Endometrial microvascular endothelial cells (primary cell): ENCODE results near the genes ARMT1 and RGS17.

DNA sequence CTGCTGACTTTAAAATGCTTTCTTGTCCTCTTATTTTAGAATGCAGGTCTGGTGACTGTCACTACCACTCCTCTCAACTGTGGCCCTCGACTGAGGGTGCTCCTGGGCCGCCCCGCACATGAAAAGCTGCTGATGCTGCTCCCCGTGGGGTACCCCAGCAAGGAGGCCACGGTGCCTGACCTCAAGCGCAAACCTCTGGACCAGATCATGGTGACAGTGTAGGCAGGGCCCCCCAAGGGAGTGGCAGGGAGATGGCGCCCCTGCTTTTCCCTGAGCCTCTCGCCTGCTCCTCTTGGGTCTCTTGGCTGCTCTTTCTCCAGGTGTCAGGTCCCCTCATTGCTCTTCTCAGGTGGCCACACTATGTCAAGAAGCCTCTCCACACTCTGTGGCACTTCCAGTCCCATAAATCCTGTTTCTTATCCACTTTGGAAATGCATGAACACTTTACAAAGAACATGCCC lies 29.2 kb downstream of the IYD start:
- RAMPAGE, long total RNA = no peak

GRCh38 chr6:150452625-150453554 lies 84.1 kb downstream of the IYD start:
- RAMPAGE, long total RNA = no peak

DNA sequence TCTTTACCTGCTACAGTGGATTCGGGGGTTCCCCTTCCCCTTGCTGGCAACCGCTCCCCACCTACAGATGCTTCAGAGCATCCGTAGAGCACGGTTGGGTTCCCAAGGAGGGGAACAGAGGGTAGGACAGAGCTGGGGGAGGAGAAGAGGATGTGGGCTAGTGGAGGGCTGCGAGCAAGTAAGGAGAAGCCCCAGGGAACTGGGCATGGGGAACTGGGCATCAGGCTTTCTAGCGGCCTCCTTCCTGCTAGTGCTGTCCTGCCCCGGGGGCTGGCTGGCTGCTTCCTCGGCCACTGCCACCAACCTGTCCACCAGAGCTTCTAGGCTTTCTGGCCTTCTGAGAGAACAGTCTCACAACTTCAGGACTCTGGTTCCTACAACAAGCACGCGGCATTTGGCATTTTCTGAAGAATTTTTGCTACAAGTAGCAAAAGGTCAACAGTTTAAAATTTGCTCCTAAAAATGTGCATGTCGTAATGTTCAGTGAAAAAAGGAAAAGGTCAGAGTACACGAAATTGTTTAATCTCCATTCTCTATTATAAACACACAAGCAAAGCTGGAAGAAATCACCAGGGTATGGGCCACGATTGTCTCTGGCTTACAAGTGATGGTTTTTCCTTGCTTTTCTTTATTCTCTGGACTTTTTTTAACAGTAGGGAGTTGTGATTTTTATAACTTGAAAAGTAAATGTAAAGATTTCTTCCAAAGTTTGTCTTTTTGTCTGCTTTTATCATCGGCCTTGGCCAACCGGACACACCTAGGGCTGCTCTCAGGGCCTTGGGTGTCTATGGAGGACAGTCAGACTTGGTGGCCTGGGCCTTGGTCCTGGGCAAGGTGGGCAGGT lies 32.2 kb downstream of the PLEKHG1 start:
- RAMPAGE, long total RNA = no peak

- RAMPAGE, long total RNA = no peak
Measured at GRCh38 chr6:150683145-150683940, 83.7 kb downstream of the PLEKHG1 start.

DNA sequence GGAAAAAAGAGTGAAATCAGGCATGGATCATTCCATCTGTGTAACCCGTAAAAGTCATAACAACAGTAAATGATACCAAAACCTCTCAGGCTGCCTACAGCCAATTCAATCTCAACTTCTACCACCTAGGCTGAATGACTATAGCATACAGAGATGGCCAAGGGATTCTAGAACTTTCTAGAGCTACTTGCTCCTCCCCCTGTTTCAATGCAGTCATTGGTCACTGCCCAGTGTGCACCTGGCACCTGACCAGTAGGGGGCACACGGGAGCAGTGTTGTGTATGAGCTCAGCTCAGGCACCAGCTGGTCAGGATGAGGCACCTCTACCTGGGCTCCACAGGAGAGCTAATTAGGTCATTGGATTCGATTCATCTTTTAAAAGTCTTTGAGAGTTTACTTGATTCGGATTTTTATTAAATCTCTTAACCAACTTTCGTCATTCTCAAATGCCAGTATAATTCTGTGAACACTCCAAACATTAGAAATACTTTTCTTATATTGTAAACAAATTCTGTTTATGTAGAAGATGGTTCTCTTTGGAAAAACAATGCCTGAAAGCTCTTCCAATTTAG lies 86.2 kb downstream of the PLEKHG1 start:
- RAMPAGE, long total RNA = no peak

DNA sequence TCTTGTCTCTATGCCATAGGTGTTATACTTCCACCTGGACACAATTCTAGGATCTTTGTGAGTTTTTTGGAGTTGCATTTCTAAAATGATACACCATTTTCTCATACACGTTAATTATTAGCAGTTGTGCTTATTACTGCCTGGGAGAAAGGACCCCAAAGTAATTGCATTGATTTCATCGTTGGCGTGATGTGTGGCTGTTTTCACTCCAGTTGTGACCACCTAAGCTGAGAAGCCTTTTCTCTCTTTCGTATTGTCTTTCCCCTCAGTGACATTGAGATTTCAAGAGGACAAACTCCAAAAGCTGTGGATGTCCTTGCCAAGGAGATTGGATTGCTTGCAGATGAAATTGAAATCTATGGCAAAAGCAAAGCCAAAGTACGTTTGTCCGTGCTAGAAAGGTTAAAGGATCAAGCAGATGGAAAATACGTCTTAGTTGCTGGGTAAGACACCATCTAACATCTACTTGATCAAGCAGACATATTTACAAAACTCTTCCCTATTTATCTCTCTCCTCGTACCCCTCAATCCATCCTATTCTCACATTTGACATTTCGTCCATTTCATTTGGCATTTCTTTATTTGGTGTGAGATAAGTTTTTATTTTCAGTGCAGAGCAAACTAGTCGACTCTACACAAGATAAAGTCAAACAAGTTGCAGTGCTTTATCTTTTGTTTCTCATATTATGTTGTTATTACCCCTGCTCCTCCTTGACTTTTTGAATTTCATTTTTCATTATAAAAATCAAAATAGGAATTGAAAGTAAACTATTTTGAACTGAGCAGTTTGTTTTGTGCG lies 60.5 kb downstream of the MTHFD1L start:
- RAMPAGE, long total RNA = no peak

GRCh38 chr6:151101446-151101896 lies 138.3 kb upstream of the AKAP12 start:
- RAMPAGE, long total RNA = no peak

DNA sequence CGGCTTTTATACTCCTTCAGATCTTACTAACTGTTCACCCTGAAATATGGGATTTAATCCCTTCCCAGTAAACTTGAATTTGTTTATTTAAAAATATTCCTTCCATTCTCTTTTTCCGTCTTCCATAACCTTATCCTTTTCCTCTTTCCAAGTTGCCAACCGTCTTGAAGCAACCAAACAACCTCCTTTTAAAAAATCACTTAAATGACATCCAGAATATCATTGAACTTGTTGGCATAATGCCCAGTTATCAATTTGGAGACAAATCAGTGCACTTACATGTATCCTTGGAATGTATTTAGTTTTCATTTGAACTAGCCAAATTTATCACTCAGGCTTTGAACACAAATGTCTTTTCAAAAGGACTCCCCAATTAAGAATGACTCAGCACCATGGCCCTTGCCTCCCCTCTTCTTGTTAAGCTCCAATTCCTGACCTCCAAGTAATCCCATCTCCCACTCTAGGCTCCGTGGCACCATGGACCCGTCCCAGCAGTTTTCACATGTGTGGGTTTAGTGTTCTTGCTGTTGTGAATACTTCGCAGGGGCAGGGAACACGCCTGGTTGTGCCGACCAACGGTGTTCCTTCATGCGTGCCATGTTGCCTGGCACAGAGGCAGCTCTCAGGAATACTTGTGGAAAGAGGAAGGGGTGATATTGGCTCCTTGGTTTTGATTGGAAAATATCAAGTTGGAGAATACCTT lies 2.6 kb downstream of the AKAP12 start:
- RAMPAGE, long total RNA = no peak

- RAMPAGE, long total RNA = no peak
Measured at GRCh38 chr6:151352520-151352994, 38.8 kb downstream of the ZBTB2 start.

DNA sequence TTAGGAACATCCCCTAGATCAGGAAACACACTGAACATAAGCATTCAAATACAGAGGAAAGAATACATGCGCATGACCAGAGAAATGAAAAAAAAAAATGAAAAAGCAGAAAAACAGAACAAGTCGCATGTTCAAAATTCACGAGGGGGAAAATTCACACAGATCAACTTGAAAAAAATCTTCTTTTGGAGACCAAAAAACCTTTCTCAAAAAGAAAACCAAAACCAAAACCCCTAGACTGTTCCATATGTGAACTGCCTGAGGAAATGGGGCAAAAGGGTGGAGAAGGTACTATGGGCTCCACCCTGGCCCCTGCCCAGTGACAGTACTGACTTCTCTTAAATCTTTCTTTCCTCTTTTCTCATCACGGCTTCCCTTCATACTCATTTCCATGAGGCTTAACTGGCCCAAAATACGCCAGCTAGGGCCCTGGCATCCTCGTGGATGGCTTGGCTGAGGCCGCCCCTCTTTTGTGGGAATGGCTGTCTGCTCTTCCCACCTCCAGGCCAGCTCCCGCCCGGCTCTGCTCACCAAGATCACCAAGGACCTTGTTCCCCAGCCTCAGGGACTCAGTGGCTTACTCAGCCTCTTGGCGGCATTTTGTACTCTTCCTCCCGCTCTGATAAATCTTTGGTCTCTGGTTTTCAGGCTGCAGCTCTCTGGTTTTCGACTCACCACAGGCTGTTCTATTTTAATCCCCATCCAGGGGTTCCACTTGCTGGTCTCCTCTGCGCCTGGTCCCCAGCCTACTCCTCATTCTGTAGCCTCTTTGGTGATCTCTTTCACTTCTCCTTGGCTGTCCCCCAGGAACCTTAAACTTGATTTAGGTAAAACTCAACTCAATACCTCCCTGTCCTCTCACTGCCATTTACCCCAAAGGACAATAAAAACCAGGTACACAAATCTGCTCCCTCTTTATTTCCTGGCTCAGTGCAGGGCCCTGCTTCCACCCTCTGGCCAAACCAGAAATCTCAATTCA lies 11.0 kb downstream of the ZBTB2 start:
- RAMPAGE, long total RNA = no peak

DNA sequence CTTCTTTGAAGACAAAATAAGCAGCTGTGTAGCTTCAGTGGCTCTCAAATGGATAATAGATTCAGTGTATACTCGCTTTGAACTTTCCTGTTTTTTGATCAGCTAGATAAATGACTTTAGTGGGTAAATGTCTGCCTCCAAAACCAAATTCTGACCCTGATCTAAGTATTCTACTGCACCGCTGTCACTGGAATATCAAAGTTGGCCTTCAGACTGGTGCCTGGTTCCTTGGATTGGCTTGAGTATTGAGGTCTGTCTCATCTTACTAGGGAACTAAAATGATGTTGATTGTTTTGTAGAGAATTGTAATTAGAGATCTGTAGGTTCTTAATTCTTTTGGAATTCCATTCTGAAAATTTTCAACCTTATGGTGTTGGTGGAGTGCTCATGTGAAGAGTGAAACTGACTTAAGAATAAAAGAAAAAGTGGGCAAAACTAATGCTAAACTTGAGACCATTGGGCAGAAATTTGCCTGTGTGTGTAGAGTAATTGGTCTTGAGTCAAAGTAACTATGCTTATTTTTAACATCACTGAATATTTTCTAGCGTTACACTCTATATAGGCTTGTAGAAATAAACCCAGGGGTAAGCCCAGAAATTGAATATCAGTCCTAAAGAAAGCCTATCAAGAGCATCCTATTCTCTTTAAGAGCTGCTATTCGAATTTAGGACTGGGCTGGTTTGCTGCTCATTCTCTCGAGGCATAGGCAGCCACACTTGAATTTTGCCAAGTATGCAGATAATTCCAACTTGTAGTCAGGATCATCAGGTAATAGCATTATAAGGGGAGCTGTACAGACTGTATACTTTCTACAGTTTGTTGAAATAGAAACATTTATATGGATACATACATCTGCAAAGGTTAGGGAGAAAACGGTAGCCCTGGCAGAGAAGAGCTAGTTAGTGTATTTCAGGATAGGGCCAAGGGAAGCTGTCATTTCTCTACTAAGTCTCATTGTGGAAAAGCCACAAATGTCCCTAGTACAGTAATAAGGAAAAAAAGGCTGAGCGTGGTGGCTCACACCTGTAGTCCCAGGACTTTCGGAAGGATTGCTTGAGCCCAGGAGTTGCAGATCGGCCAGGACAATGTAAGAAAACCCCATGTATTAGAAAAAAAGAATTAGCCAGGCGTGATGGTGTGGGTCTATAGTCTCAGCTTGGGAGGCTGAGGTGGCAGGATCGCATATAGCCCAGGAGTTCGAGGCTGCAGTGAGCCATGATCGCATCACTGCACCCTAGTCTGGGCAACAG lies 1.9 kb upstream of the ZBTB2 start:
- RAMPAGE, long total RNA = no peak

DNA sequence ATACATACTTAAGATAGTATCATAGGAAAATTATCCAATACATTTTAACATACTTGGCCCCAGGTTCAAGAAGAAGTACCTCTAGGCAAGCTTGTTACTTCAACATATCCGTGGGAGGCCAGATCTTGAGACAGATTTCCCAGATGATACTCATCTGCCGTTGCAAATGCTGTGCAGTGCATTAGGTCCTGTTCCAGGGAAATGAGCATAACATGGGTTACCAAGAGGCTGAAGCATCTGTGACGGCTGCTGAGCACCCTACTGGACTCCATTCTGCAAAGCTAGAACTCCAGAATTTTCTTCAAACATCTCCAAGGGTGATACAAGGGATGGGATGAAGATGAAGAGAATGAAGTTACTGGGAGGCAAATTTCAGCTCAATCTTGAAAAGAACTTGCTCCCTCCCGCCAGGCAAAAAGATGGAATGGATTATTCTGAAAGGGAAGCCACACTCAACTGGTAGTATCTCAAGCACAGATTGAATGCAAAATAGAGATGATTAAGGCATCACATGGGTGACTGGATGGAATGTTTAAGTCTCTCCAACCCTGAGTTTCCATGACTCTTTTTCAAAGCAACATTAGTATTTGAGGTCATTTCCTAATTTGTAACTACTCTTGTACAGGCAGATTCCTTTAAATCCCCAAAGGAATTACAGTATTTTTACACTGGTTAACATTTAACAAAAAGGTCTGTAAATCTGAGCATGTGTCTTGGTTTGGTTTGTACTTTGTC lies 15.4 kb downstream of the RMND1 start:
- RAMPAGE, long total RNA = no peak

DNA sequence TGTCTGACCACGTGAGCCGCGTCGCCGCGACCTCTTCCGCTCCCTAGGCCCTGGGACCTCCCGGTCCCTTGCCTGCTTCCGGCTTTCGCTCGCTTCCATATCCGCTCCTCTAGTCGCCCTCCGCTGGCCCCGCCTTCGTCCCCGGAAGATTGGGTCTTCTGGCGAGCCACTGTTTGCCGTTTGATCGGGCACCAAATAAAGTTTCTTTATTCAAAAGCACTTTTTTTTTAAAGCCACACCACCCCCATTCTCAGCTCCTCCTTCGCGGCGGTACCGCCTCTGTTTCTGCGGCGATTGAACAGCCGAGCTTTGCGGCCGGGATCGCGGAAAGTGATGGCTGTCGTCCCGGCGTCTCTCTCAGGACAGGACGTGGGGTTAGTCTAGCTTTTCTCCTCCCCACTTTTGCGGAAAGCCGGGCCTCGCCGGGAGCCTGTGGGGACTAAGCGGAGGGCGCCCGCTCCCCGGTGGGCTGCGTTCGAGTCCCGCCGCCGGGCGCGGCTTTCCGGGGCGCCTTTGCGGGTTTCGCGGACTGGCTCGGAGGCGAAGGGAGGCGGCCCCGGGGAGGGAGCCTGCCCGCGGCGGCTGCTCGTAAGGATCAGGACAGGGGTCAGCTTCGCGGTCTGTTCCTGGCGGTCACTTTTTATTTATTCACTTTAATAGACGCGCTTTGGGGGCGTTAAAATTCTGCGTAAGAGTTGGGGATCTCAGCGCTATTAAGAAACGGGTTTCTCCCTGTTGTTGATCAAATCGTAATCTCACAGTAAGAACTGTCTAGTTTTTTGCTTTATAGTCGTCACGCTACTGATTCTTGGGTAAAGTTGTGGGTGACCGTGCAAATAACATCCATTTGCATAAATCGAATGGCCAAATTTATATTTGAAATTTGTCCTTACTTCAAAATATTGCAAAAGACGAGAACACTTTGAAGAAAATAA lies at the start of gene ARMT1:
Gene ARMT1, plus strand, starts transcription at position 254 of the 935 bp plus-strand sequence.
- RAMPAGE, long total RNA = start-site peak on the plus strand centred at position 284 of the sequence, 86 bp wide, 609 and 675 reads in 2 replicates

- RAMPAGE, long total RNA = no peak
Measured at GRCh38 chr6:151453148-151453447, 832 bp downstream of the ARMT1 start.

- RAMPAGE, long total RNA = no peak
Measured at GRCh38 chr6:151764390-151764610, 43.2 kb upstream of the ESR1 start.

DNA sequence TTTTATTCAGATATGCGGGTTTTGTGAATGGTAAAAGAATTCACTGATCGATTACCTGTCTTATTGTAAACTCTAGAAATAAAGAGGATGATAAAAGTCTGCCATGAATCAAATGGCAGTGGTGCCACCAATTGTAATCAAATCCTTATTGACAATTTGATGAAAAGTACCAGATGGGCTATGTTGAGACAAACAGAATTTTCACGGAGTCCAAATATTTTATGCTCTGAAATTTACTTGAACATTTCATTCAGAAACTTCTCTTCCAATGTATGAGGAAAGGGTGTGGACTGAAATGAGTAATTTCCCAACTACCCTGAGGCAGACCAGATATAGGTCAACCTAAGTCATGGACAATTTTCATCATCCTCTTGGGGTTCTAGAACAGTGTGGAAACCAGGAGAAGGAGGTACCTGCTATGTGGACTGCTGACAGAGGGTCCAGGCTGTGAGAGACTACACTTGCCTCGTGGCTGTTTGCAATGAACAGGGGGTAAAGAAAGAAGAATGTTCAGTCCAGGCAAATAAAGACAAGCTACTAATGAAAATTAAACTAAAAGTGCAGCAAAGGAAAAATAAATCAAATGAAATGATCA lies 322.9 kb downstream of the ESR1 start:
- RAMPAGE, long total RNA = no peak

DNA sequence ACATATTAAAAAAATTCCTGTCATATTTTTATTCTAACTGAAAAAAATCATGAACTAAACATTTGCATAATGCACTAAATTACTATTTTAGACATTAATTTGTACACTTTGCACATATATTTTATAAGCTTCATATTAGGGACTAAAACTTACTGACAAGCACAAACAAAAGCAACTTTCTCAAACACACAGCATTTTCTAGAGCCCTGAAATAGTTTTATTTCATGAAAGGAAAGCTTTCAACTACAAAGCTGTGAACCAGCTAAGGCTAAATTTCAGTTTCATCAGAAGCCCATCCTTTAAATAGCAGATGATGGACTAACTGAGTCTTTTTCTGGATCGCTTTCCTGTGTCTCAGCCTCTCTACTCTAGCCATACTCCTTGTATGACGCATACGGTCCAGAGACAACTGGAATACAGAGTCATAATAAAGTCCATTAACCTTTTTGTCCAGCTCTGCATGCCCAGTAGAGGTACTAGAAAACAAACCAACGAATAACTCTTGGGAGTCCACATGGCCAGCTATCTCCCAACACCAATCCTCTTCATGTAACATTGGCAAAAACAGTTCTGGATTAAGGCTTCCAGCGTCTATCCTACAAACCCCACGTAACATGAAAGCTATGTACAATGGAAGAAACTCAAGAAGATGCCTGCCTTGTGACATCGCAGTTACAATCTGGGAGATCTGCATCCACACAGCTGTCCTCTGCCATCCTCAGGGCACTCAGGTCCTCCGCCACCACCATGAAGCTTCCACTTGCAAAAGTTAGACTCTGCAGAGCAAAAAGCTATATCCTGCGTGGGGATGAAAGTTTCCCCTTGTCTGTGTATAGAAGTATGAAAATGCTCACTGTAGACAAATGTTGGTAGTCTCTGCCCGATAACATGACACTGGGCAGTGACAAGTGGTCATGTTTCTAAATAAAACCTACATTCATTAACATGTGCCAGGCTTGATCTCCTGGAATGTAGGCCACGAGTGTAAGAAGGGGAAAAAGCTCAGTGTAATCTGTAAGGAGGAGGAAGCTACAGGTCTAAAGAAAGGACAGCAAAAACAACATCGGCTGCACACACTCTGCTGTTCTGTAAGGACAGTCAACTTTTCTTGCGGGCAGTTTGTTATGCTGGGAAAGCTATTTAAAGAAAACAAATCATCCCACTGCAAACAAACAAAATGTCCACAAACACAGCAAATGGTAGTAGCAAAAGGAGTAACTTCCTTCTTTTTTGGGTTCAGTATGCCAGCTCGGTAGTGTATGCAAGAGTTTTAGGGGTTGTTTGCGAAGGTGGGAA lies 360.4 kb downstream of the ESR1 start:
- RAMPAGE, long total RNA = no peak

DNA sequence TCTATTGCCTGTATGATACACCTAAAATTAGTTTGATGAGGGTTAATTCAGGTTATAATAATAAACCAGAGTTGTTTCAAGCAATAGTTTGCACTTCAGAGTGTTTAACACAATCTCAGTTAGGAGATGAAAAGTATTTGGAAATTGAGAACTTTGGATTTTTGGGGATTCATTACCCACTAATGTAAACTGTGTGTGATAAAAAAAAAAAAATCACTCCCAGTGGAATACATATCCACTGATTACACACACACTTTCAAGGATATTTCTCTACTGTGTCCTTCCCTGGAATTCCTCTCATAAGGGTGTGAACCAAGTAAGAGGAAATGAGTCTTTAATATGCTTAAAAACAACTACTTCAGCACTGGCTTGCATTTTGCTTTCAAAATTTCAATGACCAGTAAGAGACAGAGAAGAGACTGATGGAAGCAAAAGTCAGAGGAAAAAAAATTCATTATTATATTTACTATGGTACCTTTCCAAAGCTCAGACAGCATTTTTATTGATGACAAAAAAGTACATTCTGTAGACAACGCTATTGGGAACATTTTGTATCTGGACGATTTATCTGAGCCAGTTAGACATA lies 24.5 kb upstream of the MYCT1 start:
- RAMPAGE, long total RNA = no peak

GRCh38 chr6:153129694-153130333 lies 1.3 kb downstream of the RGS17 start:
- RAMPAGE, long total RNA = no peak

- RAMPAGE, long total RNA = start-site peak on the minus strand at chr6:153131227-153131285, 84 and 92 reads in 2 replicates
Measured at GRCh38 chr6:153130871-153131610, at the start of gene RGS17. Gene RGS17, minus strand, starts transcription at chr6:153131282.